T-cell (primary cell): ENCODE data around the gene PSD4.

DNA sequence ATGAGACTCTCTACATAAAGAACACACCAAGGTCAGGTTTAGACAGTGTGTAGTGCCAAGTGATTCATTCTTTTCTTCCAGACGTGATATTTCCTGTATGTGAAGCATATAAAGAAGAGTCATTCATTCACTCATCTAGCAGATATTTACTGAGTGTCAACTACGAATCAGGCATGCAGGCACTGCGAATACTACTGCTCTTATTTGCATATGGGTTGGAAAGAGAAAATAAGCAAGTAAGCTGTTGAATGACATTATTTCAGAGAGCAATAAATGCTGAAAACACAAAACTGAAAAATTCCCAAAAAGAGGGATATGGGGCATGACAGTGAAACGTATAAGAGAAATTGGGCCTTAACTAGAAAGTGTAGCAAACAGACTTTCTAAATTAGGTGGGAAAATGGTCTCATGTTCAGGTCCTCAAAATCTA, 15.3 kb upstream of the PSD4 start:
- PRO-cap, 7 experiments, result no peak in any of the 7 experiments

- PRO-cap, 7 experiments, result peak in 7 of 7 experiments; most common plus-strand start chr2:113173973 (in 7); most common minus-strand start chr2:113173846 (in 1)
These were observed at the start of gene PSD4 for GRCh38 chr2:113173327-113174356. Gene PSD4, plus strand, starts transcription at chr2:113173971.

DNA sequence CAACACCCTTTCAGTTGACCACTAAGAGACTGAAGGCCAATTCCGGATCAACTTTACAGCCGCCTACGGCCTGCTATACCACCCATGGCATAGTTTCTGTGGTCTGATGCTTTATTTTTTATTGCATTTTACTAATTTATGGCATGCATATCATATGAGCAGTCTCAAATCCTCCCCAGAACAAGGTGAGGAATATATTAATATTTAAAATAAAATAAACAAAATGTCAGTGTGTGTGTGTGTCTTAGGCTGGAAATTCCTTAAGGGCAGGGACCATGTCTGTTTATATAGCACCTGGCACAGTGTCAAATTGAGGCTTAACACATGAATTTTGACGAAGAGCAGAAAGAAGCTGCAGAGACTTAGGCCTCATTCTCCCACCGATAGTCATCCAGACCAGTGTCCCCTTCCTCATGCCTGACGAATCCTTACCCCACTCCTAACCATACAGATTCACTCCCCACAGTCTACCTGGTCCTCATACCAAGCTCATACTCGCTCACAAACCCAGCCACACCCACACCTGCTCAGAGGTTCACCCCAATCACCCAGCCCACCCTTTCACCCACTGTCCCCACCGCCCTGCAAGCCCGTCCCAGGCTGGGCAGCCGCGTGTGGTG, 35.5 kb downstream of the PSD4 start:
- PRO-cap, 7 experiments, result no peak in any of the 7 experiments

- PRO-cap, 7 experiments, result no peak in any of the 7 experiments
These were observed 34.4 kb downstream of the PAX8 start for GRCh38 chr2:113244159-113244792.

- PRO-cap, 7 experiments, result no peak in any of the 7 experiments
These were observed 29.6 kb downstream of the PAX8 start for GRCh38 chr2:113249125-113249526.

DNA sequence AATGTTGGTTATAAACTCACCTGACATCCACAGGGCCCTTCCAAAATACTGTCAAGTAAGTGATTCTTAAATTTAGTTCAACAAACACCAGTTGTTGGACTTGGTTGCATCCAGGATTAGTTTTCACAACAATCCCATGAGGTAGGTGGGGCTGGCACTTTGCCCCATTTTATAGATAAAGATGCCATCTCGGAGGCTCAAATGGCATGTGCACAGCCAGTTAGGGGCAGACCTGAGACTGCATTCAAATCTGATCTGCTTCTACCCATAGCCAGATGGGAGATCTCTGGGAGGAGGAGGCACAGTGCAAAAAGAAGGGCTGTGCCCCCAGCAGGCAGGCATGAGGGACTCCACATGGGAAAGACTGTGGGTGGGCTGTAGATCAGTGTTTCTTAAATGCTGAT, 15.3 kb downstream of the PAX8 start:
- PRO-cap, 7 experiments, result no peak in any of the 7 experiments

- PRO-cap, 7 experiments, result no peak in any of the 7 experiments
These were observed 2.0 kb downstream of the PAX8 start for GRCh38 chr2:113276827-113277102.

DNA sequence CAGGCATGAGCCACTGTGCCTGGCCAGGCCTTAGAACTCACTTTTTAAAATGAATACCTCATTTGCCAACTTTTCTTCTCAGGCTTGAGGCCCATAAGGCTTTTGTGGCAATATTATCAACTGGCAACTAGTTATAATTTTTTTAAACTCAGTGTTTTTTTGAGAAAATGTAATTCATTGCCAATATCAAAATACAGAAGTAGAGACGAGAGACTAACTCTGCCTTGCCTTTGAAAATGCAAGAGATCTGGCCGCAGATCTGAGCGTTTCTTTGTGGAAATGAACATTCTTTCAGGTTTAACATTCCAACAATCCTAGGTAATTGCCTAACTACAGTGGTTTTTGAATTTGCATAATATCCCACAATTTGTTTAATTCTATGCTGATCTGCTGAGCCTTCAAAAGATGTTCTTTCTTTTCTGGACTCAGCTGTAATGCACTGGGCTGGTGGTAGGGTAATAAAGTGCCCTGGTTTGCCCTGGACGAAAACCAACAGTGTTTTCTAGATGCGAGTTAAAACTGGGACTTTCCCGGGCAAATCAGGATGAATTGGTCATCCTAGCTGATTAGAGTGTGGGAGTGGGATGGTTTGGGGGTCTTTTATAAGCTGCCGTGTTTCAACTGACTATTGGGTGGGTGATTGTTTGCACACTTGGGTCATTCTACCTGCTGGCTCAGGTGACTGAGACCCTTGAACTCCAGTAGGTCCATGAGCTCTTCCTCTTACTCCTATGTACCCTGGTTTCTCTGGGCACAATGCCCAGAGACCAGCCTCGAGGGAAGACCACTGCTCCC, 3.2 kb upstream of the PAX8 start:
- PRO-cap, 7 experiments, result no peak in any of the 7 experiments

GRCh38 chr2:113283659-113284426, 5.1 kb upstream of the PAX8 start:
- PRO-cap, 7 experiments, result no peak in any of the 7 experiments

DNA sequence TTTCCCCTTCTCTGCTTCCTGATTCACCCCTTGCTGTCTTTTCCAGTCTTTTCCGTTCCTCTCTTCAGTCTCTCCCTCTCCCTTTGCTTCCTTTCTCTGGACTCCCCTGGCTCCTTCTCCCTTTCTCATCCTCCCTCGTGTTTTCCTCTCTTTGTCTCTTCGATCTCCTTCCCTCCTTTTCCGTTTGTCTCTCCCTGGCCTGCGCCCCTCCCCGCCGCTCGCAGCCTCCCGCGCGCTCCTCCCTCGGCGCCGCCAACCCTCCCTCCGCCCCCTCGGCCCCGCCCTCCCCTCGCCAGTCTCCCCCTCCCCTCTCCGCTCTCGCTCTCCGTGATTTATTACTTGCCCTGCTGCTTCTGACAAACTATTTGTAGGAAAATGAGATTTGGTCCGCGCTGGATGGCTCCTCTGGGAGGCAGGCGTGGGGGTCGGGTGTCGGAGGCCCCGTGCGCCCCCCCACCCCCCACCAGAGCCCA, 46.0 kb upstream of the PAX8 start:
- PRO-cap, 7 experiments, result no peak in any of the 7 experiments

- PRO-cap, 7 experiments, result no peak in any of the 7 experiments
These were observed 47.2 kb upstream of the ZNG1B start for GRCh38 chr2:113390159-113390906.

GRCh38 chr2:113490035-113490458, 8.4 kb upstream of the FOXD4L1 start:
- PRO-cap, 7 experiments, result no peak in any of the 7 experiments

DNA sequence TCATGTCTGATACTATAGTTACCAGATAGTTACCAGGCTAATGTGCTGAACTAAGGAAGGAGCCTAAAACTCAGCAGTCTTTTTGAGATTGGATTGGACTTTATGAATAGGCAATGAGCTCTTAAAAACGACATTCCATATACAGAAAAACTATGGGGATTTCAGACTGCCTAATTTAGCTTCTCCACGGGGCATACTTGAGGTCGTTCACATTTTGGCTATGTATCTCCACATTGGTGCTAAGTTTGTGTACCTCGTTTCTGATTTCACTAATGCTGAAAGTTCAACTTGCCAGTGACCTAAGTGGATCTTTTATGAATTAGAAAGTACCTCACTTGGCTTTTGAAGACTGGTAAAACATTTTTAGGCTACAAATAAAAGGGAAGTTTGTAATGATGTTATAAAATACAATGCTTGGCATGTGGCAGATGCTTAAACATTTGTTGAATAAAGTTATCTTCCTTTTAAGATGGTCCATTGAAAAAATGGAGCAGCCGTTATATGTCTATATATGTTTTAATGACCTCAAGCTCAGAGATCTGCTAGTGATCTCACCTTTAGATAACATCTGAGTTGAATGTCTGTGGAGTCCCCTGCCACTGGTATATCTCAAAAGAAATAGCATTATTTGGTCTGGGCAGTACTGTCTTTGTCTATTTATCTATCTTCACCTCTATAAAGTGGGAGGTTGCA, 73.5 kb downstream of the ACTR3 start:
- PRO-cap, 7 experiments, result peak in 1 of 7 experiments; most common plus-strand start position 574 of the sequence (in 1)

DNA sequence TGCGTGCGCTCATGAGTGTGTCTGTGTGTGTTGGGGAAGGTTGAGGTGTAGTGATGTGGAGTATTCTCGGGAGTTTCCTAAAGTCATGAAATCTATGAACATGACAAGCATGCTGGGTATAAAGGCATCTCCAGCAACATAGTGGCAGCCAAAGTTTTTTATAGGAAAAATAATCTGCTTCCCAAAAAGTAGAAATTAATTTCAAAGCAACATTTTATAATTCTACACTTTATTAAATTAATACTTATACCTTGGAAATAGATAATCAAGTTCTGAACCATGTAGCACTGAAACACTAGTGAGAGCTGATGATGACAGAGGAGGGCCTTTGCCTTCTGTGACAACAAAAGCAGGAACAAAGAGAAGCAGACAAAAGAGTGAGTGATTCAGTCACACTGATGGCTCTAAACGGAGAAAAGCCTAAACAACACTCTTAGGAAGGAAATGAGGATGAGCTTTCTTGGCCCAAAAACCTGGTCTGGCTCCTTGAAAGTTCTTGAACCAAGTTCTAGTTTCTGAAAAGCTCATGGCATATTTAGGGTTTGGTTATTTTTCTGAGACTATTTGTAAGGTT, 271.8 kb downstream of the DPP10 start:
- PRO-cap, 7 experiments, result no peak in any of the 7 experiments

- PRO-cap, 7 experiments, result no peak in any of the 7 experiments
These were observed 13.3 kb downstream of the CCDC93 start for GRCh38 chr2:118000472-118001096.

DNA sequence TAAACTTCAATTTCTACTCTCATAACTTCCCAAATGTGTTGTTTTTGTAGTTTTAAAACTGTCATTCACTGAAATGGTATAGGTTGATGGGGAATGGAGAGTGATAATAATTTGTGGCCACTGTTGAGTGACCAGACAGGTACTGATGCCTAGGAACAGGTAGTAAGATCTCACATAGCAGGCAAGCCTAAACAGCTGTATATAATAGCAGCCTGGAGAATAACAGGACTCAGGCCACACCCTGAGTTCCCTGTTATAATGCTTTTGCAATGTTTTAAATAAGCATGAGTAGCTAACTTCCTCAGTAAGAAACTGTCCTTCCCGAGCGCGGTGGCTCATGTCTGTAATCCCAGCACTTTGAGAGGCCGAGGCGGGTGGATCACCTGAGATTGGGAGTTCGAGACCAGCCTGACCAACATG, 1.8 kb upstream of the CCDC93 start:
- PRO-cap, 7 experiments, result no peak in any of the 7 experiments

DNA sequence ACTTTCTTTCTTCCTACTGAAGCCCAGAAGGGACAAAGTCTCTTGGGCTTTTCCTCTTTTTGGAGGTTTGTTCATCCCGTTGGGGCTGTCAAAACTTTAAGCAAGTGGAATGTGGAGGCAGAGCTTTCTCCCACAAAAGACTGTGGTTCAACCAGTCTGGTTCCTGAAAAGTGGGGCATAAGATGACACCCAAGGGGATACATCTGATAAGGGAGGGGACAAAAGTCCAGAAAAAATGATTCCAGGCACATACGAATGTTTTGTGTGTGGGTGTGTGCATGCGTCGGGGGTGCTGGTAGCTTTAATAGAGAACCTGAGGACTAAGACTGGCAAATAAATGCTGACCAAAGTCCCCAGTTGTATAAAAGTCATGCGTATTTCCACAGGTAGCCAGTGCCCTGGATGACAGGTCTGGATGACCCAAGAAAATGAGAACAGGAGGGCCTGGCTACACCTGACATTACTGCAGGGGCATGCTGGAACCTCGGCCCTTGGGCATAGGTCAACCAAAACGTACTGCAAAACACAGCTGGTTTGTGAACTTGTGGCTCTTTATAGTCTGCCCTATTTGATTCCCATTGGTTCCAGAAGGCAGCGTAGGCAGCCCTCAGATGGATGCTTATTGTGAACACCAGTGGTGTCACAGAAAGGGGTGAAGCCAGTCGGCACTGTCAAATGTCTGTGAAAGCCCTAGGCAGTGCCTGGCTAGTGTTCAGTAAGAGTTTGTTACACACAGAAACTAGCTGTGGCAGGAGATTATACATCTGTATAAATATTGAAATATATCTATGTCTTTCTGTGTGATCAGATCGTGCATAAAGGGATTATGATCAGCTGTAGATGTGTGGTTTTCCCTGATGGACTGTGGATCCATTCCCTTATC, 58.2 kb downstream of the INSIG2 start:
- PRO-cap, 7 experiments, result no peak in any of the 7 experiments

GRCh38 chr2:118179437-118179835, 91.2 kb downstream of the INSIG2 start:
- PRO-cap, 7 experiments, result no peak in any of the 7 experiments

GRCh38 chr2:118223427-118223697, 135.1 kb downstream of the INSIG2 start:
- PRO-cap, 7 experiments, result no peak in any of the 7 experiments

DNA sequence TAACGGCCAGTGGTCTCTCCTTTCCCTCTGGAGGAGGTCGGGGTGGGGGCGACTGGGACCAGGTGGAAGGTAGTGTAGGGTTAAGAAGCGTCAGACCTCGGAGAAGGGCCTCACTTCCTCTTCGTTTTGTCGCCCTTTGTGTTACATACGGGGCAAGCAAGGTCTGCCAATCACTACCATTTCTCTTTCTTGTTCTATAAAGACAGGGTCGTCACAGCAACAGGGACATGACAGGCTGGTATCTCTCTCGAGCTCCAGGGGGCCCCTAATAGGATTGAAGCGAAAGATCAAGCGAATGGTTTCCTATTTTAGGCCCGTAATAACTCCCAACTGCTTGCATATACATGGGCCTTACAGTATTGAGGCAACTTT, 136.7 kb downstream of the INSIG2 start:
- PRO-cap, 7 experiments, result peak in 3 of 7 experiments; most common plus-strand start position 228 of the sequence (in 2); most common minus-strand start position 96 of the sequence (in 3)